ENCODE measurements around a stretch of chr12.

DNA sequence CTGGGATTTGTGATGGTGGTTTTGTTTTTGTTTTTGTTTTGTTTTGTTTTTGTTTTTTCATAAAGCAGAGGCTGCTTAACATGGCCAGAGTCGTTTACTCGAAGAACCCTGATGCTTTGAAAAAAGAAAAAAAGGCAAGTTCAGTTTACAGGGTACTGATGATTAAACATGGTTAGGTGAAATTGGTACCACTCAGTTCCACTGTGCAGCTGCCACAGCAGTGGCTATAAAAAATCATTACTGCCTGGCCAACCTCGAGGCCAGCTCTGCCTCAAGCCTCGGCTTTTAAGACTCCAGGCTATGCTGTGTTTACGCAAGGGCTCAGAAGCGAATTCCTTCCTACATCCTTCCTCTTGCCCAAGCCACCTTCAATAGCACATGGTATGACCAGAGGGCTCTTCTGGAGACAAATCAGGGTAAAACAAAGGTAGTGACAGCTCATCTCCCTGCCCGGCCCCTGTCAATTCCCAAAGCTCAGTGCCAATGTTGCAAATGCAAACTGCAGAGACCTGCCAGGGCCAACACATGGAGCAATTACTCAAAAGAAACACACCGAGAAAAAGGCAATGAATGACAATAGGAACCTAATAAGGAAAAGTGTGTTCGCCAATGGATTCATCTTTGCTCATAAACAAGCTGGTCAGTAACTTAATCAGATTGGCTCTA is 31.9 kb downstream of the NUAK1 start:
- PRO-cap, 6 experiments, result peak in 1 of 6 experiments; most common plus-strand start position 409 of the sequence (in 1); most common minus-strand start position 287 of the sequence (in 1)
- RAMPAGE, long total RNA, 2 experiments, result no peak in any of the 2 experiments
- RRBS, result no CpG with 5 or more reads among the region's 9 CpGs

- PRO-cap, 6 experiments, result peak in 2 of 6 experiments; most common plus-strand start chr12:106108606 (in 1); most common minus-strand start chr12:106108475 (in 1)
- RAMPAGE, long total RNA, 2 experiments, result no peak in any of the 2 experiments
- RRBS, result no CpG with 5 or more reads among the region's 4 CpGs
Observed at GRCh38 chr12:106108210-106108743, 30.5 kb downstream of the NUAK1 start.

DNA sequence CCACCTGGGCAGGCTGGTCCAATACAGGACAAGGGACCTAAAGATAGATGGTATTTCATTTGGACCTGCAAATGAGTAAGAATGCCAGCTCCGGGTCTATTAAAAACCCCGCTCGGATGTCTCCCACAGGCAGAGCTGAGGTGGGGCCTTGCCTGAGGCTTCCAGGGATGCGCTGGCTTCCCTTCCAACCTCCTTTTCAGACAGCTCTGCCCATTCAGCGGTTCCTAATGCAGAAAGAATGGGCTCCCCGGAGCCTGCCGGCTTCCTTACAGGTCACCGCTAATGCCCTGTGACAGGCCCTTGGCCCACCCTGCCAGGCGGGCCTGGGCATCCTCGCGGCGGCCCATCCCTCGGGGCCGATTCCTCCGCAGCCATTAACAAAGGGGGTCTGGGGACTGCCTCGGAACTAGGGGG is 1.0 kb downstream of the CKAP4 start:
- PRO-cap, 6 experiments, result peak in 6 of 6 experiments; most common plus-strand start position 128 of the sequence (in 6)
- RAMPAGE, long total RNA, 2 experiments, result no peak in any of the 2 experiments
- RRBS, result no CpG with 5 or more reads among the region's 16 CpGs

GRCh38 chr12:106274257-106275213 is 26.7 kb upstream of the CKAP4 start:
- PRO-cap, 6 experiments, result no peak in any of the 6 experiments
- RAMPAGE, long total RNA, 2 experiments, result no peak in any of the 2 experiments
- RRBS, result no CpG with 5 or more reads among the region's 10 CpGs

DNA sequence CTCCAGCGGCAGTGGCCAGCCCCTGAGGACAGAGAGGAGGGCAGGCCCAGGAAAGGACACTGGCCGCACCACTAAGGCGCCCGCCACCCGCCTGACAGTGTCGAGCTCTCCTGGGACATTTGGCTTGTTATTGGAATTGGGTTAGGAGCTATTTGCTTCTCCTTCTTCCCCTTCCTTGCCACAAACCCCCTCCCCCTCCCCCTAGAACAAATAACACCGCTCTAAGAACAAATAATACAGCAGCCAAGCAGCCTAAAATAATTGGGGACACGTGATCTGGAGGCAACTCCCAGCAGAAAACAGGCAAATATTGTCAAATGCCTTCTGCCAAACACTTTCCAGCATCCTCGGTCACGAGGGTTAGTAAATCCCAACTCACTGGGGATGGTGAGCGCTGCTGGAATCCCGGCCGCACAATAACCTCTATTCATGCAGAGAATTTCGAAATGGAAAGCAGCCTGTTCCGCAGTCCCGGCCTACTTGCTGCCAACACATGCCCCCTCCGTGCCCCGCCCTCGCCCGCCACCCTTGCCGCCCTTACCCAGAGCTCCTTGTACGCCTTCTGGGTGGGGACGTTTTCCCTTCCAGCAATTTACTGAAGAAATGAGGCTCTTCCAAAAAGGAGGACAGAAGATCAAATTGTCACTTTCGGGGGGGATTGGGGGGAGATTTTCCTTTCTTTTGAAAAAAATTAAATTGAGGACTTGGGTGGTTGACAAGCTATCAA is 62.2 kb downstream of the RFX4 start:
- PRO-cap, 6 experiments, result no peak in any of the 6 experiments
- RAMPAGE, long total RNA, 2 experiments, result no peak in any of the 2 experiments
- RRBS, result 5% methylated on average over 5 of the region's 24 CpGs

GRCh38 chr12:106768936-106769519 is 5.5 kb upstream of the RIC8B start:
- PRO-cap, 6 experiments, result no peak in any of the 6 experiments
- RAMPAGE, long total RNA, 2 experiments, result no peak in any of the 2 experiments
- RRBS, result no CpG with 5 or more reads among the region's 8 CpGs

- PRO-cap, 6 experiments, result no peak in any of the 6 experiments
- RAMPAGE, long total RNA, 2 experiments, result no peak in any of the 2 experiments
- RRBS, result no CpG with 5 or more reads among the region's 2 CpGs
Observed at GRCh38 chr12:106838441-106838640, 63.9 kb downstream of the RIC8B start.

DNA sequence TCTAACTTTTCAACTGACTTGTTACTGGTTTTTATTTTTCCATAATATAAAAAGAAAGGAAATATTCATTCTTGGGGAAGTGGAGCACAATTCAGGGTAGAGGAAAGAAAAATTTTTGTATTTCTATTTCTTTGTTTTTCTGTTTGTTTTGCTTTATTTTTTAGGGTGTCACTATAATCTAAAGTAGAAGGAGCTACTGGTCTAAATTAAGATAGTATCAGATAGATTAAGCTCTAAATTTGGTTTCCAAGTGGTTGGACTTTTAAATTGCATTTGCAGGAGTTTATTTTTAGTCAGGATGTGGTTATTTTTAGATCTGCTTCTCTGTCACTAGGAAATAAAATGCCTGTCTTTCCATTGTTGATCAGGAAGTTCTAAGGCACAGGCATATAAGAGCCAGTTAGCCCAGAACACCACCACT is 66.9 kb downstream of the RIC8B start:
- PRO-cap, 6 experiments, result peak in 2 of 6 experiments; most common plus-strand start position 357 of the sequence (in 1)
- RAMPAGE, long total RNA, 2 experiments, result no peak in any of the 2 experiments

GRCh38 chr12:106985117-106985804 is 1.7 kb downstream of the MTERF2 start:
- PRO-cap, 6 experiments, result peak in 1 of 6 experiments; most common plus-strand start chr12:106985679 (in 1)
- RAMPAGE, long total RNA, 2 experiments, result no peak in any of the 2 experiments
- RRBS, result no CpG with 5 or more reads among the region's 5 CpGs

GRCh38 chr12:107074034-107074752 is 19.2 kb downstream of the CRY1 start:
- PRO-cap, 6 experiments, result no peak in any of the 6 experiments
- RAMPAGE, long total RNA, 2 experiments, result no peak in any of the 2 experiments
- RRBS, result no CpG with 5 or more reads among the region's 3 CpGs

- PRO-cap, 6 experiments, result no peak in any of the 6 experiments
- RAMPAGE, long total RNA, 2 experiments, result no peak in any of the 2 experiments
Observed at GRCh38 chr12:107078567-107079029, 14.8 kb downstream of the CRY1 start.

DNA sequence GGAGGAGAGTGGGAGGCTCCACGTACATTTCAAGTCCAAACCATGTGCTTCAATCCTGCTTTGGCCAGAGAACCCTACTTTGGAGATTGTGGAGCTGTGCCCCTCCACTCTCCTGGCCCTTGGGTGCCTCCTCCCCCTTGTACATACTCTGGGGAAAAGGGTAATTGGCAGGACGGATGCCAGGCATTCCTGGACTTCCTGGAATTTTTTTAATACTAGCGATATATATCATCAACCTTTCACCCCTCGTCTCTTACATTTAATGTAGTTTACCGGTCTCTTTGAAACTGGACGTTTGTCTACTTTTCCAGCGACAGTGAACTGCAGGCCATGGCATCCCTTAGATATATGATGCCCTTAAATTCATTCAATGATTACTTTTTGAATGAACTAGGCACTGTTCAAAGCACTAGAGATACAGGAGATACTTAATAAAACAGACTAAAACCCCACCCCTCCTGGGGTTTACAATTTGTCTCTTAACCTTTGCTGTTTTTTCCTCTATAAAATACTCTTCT is 834 bp upstream of the CRY1 start:
- PRO-cap, 6 experiments, result no peak in any of the 6 experiments
- RAMPAGE, long total RNA, 2 experiments, result no peak in any of the 2 experiments
- RRBS, result no CpG with 5 or more reads among the region's 7 CpGs

DNA sequence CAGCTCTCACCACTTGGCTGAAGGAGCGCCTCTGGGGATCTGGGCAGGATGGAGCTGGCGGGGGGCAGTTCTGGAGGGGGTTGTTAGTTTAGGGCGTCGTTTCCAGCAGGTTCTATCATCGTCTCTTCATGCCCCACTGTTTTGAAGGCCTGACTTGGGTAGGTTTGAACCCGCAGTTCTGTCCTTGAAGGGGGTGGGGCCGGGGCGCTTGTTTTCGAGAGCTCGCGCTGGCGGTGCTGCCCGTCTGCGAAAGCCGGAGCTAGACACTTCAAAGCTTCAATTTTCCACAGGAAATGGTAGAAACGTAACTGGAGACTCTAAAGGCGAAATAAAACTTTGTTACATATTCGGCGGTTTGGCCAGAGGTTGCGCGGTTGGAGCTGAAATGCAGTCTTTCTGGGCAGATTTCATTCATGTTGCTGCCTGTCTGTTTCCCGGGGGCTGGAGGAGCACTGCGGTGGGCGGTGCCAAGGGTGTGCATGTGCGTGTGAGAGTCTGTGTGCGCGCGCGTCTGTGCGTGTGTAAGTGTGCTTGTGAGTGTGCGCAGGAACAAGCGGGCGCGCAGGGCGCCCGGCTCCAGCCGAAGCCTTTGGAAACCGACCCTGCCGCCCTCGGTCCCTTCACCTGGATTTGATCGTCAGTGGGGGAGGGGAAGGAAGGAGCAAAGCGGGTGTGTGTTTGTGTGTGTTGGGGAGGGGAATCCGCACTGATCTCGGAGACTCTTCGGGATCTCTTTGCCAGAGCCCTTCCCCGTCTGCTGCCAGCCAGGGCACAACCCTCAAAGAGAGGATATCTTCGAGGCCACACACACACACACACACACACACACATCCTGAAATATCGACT is 2.8 kb downstream of the ABTB3 start:
- PRO-cap, 6 experiments, result no peak in any of the 6 experiments
- RAMPAGE, long total RNA, 2 experiments, result no peak in any of the 2 experiments
- RRBS, result 2% methylated on average over 9 of the region's 48 CpGs

DNA sequence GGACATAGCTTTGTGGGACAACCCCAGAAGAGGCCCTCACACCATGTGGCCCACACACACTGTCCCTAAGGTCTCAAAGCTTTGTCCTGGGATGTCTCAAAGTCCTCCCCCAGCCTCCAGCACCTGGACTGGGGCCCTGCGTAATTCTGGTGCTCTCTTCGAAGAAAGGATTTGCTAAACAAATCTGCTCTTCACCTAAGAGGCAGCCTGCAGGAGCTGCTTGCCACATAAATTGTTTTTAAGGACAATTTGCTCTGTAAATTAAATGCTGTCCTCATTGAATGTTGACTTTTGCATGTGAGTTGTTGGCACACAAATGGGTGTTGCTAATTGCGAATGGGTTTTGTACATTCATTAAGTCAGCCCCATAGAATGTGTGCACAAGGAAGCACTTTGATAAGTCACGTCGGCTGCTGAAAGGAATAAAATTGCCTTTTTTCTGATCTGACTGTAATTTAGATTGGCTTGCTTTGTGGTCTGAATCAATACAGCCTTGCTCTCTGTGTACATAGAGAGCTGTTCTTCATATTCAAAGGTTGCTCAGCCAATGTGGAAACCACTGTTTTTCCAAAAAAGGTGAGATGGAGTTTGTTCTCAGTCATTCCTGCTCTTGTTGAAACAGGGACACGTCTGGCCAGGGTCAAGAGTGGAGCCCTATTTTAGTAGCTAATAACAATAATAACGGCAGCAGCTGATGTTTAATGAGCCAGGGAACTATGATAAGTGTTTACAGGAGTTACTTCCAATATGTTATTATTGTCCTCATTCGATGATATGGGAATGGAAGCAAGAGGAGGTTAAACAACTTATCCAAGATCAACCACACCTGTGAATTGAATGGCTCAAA is 161.5 kb upstream of the PWP1 start:
- PRO-cap, 6 experiments, result no peak in any of the 6 experiments
- RAMPAGE, long total RNA, 2 experiments, result no peak in any of the 2 experiments
- RRBS, result no CpG with 5 or more reads among the region's 8 CpGs

DNA sequence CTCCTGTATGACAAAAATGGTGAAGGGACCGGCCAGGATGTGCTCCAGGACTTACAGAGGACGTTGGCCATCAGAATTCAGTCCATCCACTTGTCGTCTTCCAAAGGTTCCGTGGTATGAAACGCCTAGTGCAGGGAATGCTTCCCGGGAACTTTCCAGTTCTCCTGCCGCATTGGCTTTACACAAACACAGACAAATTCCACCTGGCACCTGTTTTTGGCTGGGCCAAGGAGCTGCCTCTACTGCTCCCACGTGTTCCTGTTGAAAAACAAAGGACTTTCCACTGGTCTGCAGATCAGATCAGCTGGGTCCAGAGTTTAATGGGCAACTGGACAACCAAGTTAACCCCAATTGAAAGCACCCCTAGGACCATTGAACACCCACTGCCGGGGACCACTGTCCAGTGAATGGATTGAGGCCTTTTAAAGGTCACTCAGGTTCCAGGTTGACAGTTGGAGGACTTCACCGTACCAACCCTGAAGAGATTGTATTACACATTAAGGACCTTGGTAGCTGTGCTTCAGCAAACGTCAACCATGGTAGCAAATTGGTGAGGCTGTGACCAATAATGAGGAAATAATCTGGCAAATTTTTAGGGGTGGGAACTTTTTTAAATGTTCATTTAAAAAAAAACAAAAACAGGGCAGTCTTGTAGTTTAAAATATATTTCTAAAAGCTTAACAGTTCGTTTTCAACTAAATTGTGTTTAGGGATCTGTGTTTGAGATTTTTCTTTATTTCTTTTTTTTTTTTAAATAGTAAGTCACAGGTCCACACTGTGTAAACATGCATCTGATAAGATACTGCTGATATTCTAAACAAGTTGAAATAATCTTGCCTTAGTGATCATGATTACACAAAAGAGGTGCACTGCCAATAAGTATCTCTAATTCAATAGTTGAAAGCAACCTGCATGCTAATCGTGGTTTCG is 27.7 kb upstream of the PWP1 start:
- PRO-cap, 6 experiments, result no peak in any of the 6 experiments
- RAMPAGE, long total RNA, 2 experiments, result no peak in any of the 2 experiments
- RRBS, result no CpG with 5 or more reads among the region's 14 CpGs

- PRO-cap, 6 experiments, result no peak in any of the 6 experiments
- RAMPAGE, long total RNA, 2 experiments, result no peak in any of the 2 experiments
- RRBS, result no CpG with 5 or more reads among the region's 5 CpGs
Observed at GRCh38 chr12:108343000-108343486, 3.9 kb upstream of the CMKLR1 start.

GRCh38 chr12:108522721-108523250 is 7.7 kb downstream of the FICD start:
- PRO-cap, 6 experiments, result no peak in any of the 6 experiments
- RAMPAGE, long total RNA, 2 experiments, result no peak in any of the 2 experiments
- RRBS, result no CpG with 5 or more reads among the region's 4 CpGs

DNA sequence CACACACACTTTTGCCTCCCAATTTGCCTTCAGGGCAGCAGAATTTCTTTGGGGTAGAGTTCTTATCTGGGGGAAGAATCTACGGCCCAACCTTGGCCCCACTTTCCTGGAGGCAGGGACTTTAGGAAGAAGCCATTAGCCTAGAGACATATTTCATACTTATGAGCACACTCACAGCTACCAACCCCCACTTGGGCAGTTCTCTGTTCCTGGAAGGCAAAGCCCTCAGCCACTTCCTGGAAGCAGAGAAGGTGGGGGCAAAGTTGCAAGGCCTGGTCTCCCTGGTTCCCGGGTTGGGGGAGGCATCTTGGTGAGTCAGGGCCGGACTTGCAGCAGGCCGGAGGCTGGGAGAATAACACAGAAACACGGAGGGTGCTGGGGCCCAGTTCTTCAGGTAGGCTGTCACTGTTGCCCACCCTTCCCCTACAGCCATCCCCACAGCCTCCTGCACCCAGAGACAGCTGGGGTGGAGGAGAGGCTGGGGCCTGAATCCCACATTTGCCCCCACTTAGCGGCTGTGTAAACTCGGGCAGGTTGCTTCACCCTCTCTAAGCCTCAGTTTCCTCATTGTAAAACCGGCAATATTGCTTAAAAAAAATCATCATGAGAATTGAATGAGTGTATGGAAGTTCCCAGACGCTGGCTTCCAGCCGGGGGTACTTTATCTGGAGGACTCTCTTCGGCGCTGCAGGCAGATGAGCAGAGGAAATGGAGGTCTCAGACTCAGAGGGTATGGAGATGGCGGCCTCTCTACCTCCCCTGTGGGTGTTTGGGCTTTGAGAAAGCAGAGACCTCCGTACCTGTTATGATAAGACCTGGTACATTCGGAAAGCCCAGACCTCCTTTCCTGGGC is 5.1 kb downstream of the SELPLG start:
- PRO-cap, 6 experiments, result peak in 3 of 6 experiments; most common plus-strand start position 305 of the sequence (in 2); most common minus-strand start position 157 of the sequence (in 1)
- RAMPAGE, long total RNA, 2 experiments, result no peak in any of the 2 experiments
- RRBS, result 30% methylated on average over 3 of the region's 15 CpGs

- PRO-cap, 6 experiments, result no peak in any of the 6 experiments
- RAMPAGE, long total RNA, 2 experiments, result no peak in any of the 2 experiments
- RRBS, result no CpG with 5 or more reads among the region's 3 CpGs
Observed at GRCh38 chr12:108658532-108658968, 24.9 kb upstream of the SELPLG start.

DNA sequence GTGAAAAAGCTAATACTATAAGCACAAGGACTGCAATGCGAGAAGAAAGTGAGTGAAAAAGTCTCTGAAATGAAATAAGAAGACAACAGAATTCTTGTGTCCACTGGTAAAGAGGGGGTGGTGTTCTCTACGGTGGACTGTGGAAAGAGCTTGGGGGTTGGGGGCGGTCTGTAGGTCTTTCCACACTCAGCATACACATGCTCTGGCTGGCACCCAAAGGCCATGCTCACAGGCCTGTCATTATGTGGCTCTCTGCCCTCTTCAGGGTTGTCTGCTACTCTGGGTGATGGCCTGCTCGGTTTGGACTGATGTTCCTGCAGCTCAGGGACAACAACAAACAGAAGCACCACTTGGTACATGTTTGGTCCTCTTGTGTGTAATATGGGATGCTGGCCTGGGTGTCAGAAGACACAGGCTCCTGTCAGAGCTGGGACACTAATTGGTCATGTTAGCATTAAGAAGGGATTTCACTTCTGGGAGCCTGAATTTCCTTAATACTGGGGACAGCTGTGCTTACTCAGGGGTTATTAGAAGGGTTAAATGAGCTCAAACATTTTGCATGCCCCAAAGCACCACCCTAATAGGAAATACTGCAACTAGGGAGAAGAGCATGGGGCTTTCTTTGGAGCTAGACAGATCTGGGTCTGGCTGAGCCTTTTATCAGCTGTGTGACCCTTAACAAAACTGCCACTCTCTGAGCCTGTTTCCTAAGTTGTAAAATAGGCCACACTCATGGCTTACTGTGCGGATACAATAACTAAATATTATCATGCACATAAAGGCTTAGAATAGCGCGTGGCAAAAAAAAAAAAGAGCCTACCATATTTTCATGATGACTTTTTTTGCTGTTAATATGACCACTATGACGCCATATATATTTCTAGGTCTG is 32.8 kb upstream of the SELPLG start:
- PRO-cap, 6 experiments, result no peak in any of the 6 experiments
- RAMPAGE, long total RNA, 2 experiments, result no peak in any of the 2 experiments
- RRBS, result no CpG with 5 or more reads among the region's 8 CpGs

All from heart left ventricle (tissue), 7 donors.